Skin of body (tissue), 2 donors: ENCODE measurements around a stretch of chr5.

DNA sequence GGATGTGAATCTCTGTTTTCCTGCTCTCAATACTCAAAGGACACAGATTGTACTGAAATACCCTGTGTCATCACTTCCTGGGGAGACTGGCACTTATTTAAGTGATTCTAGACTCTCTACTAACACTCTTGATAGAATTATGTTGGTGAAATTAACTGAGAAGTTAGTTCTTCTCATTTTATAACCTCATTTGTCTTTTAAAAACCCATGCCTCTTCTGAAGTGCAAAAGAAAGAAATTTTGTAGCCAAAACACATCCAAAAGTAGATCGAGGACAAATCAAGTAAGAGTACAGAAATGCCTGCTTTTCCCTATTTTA lies 48.2 kb upstream of the GABRA6 start:
- RAMPAGE, long total RNA = no peak

DNA sequence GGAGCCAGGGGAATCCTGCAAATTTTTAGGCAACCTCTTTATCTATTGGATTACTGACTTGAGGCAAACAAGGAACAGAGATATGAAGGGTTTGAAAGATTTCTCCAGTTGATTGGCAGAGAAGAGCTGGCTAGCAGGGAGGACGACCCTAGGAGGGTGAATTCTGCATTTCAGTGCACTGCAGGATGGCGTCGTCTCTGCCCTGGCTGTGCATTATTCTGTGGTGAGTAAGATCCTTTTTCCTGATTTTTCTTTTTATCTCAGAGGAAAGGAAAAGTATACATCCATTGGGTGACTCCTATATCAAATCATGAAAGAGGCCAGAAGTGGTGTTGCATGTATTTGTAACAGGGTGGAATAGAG lies 265 bp downstream of the GABRA6 start:
- RAMPAGE, long total RNA = no peak

GRCh38 chr5:163471246-163471739 lies 10.9 kb downstream of the HMMR start:
- RAMPAGE, long total RNA = no peak

DNA sequence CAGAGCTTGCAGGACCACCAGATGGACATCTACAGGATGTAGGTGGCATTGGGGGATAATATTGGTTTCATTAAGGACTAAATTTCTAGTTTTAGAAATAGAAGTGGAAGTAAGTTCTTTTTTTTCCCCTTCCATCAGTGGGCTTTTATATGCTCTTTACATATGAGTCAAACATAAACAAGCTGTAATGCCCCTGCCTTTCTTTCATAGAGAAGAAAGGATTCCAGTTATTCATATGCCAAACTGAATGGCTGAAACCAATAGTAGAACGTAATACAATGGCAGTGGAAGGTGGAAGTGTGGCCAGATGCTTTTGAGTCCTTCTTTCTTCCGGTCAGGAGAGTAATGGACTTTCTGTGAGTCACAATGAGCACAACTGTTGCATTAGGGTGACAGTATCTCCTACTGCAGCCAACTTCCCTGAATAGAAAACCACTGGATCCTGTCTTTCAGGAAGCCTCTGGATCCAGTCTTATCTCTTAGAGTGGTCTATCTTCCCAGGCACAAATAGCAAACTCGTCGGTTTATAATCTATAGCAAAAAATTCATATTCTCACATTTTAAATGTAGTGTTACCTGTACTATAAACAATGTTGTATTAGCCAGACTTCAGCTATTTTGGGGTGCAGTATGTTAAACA lies 855.1 kb downstream of the MAT2B start:
- RAMPAGE, long total RNA = no peak

DNA sequence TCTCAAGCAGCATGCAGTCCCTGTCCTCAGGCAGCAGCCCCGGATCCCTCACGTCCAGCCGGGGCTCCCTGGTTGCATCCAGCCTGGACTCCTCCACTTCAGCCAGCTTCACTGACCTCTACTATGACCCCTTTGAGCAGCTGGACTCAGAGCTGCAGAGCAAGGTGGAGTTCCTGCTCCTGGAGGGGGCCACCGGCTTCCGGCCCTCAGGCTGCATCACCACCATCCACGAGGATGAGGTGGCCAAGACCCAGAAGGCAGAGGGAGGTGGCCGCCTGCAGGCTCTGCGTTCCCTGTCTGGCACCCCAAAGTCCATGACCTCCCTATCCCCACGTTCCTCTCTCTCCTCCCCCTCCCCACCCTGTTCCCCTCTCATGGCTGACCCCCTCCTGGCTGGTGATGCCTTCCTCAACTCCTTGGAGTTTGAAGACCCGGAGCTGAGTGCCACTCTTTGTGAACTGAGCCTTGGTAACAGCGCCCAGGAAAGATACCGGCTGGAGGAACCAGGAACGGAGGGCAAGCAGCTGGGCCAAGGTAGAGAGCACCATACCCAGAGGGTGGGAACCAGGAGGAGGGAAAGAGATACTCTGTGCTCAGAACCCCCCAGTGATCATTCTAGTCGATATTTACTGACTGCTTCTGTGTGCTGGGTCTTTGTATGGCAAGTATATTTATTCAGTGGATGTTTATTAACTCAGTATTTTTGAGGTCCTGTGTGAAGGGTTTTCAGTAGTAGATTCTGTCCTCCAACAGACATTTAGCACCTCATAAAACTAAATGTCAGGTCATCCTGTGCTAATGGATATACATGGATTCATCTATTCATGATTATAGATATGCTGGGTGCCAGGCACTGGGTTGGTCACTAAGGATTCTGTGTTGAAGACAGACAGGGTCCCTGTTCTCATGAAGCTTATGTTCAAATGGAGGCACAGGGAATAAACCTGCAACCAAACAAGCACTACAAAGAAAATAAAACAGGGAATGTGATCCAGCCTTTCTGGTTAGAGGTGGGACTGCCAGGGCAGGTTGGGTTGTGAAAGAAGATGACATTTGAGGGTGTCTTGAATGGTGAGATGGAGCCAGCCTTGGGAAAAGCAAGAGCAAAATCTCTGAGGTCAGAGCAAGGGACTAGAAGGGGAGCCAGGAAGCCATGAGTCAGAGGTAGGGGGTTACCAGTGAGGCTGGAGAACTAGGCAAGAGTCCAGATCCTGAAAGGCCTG lies 62.3 kb upstream of the RARS1 start:
- RAMPAGE, long total RNA = no peak

- RAMPAGE, long total RNA = no peak
Observed at GRCh38 chr5:168565937-168566482, 13.2 kb downstream of the PANK3 start.

DNA sequence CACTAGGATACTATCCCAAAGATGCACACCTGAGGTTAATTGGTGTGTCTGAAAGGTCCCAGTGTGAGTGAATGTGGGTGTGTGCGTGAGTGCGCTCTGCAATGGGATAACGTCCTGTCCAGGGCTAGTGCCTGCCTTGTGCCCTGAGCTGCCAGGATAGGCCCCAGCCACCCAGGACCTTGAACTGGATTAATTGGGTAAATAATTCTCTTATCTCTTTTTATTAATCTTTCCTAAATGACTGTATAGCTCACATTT lies 11.5 kb upstream of the PANK3 start:
- RAMPAGE, long total RNA = no peak

- RAMPAGE, long total RNA = no peak
Observed at GRCh38 chr5:168663593-168664245, 84.6 kb upstream of the PANK3 start.

GRCh38 chr5:168798011-168798288 lies 218.8 kb upstream of the PANK3 start:
- RAMPAGE, long total RNA = no peak

GRCh38 chr5:168819059-168819265 lies 239.8 kb upstream of the PANK3 start:
- RAMPAGE, long total RNA = no peak

- RAMPAGE, long total RNA = no peak
Observed at GRCh38 chr5:169727475-169728152, 90.5 kb downstream of the DOCK2 start.

GRCh38 chr5:170044328-170044582 lies 61.4 kb upstream of the FOXI1 start:
- RAMPAGE, long total RNA = no peak

DNA sequence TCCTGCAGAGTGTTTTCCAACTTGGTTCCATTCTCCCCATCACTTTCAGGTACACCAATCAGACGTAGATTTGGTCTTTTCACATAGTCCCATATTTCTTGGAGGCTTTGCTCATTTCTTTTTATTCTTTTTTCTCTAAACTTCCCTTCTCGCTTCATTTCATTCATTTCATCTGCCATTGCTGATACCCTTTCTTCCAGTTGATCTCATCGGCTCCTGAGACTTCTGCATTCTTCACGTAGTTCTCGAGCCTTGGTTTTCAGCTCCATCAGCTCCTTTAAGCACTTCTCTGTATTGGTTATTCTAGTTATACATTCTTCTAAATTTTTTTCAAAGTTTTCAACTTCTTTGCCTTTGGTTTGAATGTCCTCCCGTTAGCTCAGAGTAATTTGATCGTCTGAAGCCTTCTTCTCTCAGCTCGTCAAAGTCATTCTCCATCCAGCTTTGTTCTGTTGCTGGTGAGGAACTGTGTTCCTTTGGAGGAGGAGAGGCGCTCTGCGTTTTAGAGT lies 11.6 kb downstream of the C5orf58 start:
- RAMPAGE, long total RNA = no peak

GRCh38 chr5:170265589-170266156 lies 31.9 kb downstream of the LCP2 start:
- RAMPAGE, long total RNA = no peak

DNA sequence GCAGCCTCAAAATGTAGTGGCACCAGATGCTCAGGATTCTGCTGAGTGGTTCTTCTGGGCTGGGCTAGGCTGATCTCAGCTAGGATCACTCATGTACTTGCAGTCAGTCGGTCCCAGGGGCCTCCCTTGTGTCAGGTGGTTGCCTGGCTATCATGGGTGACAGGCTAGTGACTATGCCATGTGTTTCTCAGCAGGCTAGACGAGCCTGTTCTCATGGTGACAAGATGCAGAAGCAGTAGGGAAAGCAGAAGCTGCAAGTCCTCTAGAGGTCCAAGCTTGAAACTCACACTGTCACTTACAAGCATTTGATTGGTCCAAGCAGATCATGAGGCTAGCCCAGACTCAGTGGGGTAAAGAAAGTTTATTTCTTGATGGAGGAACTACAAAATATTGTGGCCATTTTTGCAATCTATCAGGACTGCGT lies 15.2 kb upstream of the KCNMB1 start:
- RAMPAGE, long total RNA = no peak

- RAMPAGE, long total RNA = no peak
Observed at GRCh38 chr5:170718643-170718986, 64.9 kb upstream of the GABRP start.

GRCh38 chr5:170752132-170753195 lies 31.1 kb upstream of the GABRP start:
- RAMPAGE, long total RNA = no peak

GRCh38 chr5:170753451-170753977 lies 30.0 kb upstream of the GABRP start:
- RAMPAGE, long total RNA = no peak

- RAMPAGE, long total RNA = no peak
Observed at GRCh38 chr5:170763931-170764429, 19.5 kb upstream of the GABRP start.

- RAMPAGE, long total RNA = no peak
Observed at GRCh38 chr5:171089812-171090070, 219.3 kb upstream of the TLX3 start.